Mesangial cell (primary cell): ENCODE results near the genes IMPA2 and ANKRD62.

DNA sequence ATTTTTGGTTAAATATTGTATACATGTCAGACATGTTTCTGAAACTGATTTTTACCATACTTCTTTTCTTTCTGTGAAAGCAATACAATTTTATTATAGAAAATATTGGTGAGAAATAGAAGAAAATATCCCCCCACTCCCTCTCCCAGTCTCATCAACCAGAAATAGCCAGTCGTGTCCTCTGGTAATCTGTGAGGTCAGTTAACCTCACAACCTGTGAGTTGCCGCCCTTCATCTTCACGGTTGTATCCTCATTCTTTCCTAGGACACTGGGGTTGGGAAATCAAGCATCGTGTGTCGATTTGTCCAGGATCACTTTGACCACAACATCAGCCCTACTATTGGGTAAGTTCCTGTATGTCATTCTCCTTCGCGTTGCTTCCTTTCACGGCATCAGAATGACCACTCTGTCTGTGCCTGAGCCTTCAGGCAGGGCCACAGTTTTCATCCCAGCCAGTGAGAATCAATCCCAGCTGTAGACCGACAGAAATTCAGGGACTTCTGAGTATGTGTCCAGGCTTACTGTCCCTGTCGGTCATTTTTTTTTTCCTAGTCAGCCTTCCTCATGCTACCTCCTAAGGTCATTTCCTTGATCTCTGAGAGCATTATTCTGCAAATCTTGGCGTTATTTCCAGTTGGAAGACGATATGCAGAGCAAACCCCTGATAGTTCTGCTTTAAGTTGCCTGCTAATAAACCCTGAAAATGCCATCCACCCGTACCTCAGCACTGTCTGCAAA, 67.1 kb downstream of the RAB31 start:
- RAMPAGE, long total RNA = no peak

GRCh38 chr18:9831912-9832581, 53.7 kb upstream of the TXNDC2 start:
- RAMPAGE, long total RNA = no peak

DNA sequence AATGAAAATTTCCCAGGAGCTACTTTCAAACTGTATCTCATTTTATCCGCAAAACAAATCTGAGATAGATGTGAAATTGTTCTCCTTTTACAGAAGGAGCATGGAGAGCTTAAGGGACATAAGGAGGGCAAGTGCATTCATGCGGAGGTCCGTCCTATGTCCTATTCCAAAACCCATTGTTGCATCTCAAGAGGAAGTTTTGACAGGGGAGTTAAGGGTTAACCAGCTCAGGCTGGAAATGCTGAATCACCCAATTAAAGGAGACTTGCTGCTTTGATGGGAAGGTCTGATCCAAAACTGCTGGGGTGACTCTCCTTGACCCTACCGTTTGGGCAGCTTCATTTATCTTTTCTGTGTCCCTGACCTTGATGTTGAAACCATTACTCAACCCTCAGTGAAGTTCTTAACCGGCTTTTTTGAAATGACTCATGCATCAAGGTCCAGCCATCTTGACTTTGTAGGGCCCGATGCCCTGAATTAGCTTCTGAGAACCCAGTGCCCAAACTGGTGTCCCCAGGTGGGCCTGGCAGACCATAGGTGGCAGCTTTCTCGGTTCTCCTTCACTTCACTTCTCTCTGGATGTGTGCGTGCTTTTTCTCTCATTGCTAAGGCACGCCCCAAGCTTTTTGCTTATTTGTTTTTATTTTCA, 16.0 kb upstream of the TXNDC2 start:
- RAMPAGE, long total RNA = no peak

GRCh38 chr18:9912249-9912540, 1.6 kb upstream of the VAPA start:
- RAMPAGE, long total RNA = no peak

- RAMPAGE, long total RNA = no peak
Measured at GRCh38 chr18:10010342-10011051, 96.7 kb downstream of the VAPA start.

- RAMPAGE, long total RNA = no peak
Measured at GRCh38 chr18:10455730-10456656, 1.6 kb downstream of the APCDD1 start.

DNA sequence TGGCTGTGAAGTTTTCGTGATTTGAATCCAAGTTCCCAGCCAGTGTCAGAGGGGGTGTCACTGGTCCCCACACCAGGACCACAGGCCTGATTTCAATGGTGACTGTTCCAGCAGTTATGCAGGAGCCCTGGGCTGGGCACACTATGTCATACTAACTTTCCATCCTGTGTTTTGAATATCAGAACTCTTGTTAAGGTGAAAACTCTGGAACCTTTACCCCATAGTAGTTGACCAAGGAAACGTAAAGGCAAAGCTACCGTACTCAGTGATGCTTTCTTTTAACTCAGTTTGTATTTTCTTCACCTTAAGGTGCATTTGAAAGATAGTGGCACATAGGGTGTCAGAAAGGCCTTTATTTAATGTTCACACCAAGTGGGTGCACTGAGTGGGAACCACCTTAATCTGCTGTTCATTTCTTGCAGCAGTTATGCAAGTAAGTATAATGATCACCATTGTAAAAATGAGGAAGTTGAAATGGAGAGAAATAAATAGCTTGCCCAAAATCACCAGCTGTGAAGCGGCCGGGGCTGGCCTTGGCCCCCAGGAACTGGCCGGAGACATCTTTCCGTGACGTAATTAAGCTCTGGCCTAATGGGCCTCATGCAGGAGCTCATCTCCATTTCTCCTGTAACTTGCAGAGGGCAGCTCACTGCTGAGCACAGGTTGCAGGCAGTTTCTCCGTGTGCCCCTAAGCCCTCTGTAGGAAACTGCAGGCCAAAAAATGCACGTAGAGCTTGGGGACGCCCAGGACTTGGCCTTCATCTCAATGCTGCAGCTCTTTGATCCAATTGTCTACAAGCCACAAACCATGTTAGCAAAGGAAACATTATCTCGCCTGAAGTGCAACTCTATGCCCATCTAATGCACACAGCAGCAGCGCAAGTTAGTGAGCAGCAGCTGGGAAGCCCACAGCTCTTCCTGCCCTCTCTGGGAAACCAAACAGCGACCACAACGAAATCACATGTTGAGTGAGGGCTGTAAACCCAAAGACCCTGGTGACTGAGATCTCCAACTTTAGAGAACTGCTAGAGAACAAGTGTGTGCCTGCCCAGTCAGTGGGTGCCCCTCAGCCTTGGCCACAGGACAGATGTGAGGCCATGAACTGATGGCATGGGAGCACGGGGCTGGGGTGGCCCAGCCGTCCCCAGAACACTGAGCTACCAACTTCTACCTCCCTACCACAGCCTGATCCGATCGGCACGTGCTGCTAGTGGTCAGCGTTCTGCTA, 28.6 kb downstream of the APCDD1 start:
- RAMPAGE, long total RNA = no peak

GRCh38 chr18:10791176-10791847, 265.5 kb downstream of the NAPG start:
- RAMPAGE, long total RNA = no peak

GRCh38 chr18:11178782-11179620, 29.6 kb upstream of the PIEZO2 start:
- RAMPAGE, long total RNA = no peak

DNA sequence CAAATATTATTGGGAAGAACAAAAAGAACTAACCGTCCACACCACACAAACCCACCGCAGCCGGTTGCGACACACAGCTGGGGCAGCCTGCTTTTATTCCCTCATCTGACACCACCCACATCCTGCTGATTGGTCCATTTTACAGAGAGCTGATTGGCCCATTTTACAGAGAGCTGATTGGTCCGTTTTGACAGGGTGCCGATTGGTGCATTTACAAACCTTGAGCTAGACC, 177.6 kb upstream of the SLC35G4 start:
- RAMPAGE, long total RNA = no peak

- RAMPAGE, long total RNA = no peak
Measured at GRCh38 chr18:11789653-11790114, 61.5 kb upstream of the CHMP1B start.

GRCh38 chr18:11818583-11818913, 32.7 kb upstream of the CHMP1B start:
- RAMPAGE, long total RNA = no peak

DNA sequence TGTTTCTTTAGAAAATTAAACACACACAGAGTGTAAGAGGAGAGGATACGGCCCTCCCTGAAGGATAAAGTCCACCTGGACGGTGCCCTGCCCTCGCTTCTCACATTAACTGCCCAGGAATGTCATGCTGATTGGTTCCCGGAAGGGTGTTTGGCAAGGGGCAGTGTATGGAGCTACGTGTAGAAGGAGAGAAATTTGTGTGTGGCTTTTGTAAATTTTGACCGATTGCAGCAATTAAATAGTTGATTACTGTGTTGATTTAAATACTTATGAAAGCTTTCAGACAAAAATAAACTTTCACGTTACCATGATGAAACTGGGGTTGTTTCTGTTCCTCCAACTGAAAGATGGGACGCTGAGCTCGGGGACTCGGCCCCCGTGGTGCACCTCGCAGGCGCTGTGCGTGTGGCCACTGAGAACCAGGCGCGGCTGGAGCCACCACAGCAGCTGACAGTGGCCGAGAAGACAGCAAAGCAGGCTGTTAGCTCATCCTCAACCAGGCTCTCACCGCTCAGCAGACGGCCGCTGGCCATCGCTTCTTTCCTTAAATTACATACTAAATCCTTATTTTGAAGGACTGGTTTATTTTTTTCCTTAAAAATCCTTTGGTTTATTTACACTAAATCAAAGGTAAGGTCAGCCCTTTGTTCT, 22.6 kb downstream of the MPPE1 start:
- RAMPAGE, long total RNA = no peak

GRCh38 chr18:11955115-11956185, 25.9 kb upstream of the IMPA2 start:
- RAMPAGE, long total RNA = no peak

DNA sequence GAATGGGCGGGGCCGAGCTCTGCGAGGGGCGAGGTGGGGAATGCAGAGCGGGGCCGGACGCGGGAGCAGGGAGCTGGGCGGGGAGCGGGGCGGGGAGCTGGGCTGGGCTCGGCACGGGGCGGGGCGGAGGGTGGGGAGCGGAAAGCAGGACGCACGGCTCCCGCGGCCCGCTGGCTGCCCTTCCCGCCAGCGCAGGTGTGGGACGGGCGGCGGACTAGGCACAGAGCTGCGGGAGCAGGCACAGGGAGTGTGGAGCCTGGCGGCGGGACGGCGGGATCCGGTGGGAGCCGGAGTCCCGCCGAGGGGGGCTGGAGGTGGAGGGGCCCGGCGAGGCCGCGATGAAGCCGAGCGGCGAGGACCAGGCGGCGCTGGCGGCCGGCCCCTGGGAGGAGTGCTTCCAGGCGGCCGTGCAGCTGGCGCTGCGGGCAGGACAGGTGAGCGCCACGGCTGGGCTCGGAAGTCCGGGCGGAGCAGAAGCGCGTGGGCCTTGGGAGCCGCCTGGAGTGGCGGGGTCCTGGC, at the start of gene IMPA2:
IMPA2 (plus strand) TSS at position 176 of the 519 bp plus-strand sequence.
- RAMPAGE, long total RNA = no peak

DNA sequence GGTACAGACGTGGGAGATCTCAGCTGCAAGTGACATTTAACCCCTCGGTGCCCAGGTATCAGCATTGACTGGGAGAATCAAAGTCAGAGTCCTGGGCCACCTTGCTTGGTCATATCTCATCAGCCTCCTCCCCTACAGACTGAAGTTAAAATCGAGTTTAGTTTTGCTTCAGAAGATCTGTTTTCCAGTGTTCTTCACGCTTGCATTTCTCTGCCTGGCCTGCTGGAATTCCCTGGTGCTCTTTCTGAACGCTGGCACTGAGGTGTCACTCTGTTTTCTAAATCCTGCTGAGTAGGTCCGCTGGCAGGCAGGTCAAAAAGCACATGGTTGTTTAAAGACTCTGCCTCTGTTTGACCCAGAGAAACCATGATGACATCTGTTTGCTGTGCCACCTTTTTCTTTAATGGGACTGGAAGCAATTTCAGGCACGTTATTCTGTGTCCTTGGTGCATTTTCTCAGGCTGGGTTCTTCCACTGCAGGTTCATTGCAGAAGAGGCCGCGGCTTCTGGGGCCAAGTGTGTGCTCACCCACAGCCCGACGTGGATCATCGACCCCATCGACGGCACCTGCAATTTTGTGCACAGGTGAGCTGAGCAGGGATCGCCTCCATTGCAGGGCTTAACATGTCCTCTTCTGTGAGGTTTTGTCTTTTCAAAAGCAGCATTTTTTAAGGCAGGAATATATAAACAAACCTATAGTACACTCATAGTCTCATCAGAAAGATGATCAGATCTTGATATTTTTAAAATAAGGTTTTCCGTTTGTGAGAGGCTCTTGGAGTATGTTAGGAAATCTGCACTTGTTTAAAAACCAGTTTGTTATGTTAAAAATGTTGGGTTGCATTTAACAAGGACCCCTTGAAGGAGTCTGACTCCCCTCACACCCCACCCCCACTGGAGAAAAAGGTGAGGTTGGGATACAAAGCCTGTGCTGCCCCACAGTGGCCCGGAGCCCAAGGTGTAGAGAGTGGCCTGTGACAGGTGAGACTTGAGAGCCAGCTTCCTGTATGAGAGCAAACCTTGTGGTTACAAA, 28.4 kb downstream of the IMPA2 start:
- RAMPAGE, long total RNA = no peak

DNA sequence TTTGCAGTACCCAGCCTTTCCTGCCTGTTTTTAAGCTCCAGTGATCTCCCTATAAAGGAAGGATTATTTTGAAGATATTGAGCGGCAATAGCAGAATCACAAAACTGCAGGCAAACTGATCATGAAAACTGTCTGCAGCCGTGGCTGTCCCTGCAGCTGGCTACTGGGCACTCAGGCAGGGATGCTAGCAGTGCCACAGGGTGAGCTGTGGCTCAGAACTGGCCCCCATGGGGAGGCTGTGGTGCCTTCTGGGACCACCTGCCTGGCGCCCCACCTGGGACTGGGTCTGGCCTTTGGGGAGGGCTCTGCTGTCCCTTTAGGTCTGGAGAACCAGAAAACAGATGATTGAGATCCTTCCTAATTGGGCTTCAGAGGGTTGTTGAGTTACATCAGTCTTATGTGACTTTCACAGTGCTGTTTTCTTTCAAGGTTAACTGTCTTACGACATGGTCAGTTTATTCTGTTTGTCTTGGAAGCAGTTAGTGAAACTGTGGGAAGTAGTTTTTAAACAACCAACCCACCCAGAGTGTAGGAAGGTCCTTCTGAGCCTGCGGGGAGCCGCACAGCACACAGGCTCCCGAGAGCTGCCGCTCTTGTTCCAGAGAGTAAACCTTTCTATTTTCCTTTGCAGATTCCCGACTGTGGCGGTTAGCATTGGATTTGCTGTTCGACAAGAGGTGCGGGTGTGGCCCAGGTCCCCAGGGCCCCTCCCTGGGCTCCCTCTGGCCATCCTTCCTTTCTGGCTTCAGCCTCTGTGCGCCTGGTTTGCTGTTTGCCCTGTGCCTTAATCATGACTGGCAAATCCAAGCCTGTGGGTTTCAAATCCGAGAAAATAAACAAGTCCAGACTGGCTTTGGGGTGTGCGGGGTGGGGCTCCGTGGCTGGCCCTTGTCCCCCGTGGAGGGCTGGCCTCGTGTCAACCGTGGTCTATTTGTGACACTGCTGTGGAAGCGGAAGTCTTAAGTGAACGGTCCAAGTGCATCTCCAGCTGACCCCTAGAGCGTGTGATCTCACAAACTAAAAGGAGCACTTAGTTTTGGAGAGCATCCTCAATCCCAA, 30.6 kb downstream of the IMPA2 start:
- RAMPAGE, long total RNA = no peak

GRCh38 chr18:12012598-12013121, 31.4 kb downstream of the IMPA2 start:
- RAMPAGE, long total RNA = no peak

DNA sequence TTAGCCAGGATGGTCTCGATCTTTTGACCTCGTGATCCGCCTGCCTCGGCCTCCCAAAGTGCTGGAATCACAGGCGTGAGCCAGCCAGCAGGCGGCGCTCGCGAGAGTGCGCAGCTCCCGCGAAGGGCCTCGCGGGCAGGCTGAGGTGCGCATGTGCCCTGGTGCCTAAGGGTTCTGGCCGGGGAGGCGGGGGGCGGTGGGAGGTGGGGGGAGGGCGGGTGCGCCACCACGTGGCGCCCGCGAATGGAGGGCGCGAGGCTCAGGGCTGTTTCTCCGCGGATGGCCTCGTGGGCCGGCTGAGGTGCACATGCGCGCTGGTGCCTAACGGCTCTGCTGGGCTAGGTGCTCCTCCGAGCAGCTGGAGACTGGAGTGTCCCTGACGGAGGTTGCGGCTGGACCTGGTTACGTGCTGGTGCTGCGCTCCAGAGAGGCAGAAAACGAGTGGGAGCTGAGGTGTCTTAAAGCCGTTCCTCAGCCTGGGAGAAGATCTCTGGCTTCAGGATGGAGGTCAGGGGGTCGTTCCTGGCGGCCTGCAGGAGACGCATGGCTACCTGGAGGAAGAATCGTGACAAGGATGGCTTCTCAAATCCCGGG, at the start of gene ANKRD62:
ANKRD62 (plus strand) TSS at position 327 of the 594 bp plus-strand sequence.
- RAMPAGE, long total RNA = no peak

GRCh38 chr18:12255544-12256155, 1.5 kb downstream of the CIDEA start:
- RAMPAGE, long total RNA = no peak